Cardiac fibroblast (primary cell): ENCODE measurements around a stretch of chr14.

DNA sequence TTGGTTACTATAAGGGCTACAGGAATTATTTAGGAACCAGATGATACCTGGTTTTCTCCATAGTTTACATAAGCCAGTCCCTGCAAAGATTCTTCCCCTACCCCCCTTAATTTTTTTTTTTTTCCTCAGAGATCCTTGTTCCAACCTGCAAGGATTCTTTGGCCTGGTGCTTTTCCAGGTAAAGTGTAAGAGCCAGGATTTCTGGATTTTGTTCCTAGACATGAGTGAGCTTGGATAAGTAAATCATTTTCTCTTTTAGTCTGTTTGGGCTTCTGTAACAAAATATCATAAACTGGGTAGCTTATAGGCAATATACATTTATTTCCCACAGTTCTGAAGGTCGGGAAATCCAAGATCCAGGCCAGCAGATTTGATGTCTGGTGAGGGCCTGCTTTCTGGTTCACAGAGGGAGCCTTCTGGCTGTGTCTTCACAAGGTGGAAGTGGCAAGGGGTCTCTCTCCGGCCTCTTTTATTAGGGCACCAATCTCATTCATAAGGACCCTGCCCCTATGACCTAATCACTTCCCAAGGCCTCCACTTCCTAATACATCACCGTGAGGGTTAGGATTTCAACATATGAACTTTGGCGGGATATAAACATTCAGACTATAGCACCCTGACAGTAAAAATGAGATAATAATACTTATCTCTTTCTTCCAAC lies 873 bp upstream of the LGALS3 start:
- RRBS = no CpG with 5 or more reads among the region's 4 CpGs

DNA sequence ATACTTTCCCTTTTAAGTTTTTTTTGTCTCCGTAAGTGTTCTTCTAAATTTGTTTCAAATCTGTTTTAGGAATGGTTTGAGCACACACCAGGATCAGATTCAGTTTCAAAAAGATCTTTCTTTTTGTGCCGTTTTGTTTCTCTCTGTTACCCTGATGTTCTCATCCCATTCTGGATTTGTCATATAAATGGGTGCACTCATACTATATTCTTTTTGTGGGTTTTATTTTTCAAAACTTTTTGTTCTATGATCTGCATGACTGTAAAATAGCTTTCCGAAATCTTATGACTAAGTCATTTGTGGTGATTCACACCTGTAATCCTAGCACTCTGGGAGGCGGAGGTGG lies 59.0 kb downstream of the FBXO34 start:
- RRBS = no CpG with 5 or more reads among the region's 4 CpGs

GRCh38 chr14:55346055-55346677 lies 65.5 kb downstream of the ATG14 start:
- RRBS = no CpG with 5 or more reads among the region's 1 CpG

DNA sequence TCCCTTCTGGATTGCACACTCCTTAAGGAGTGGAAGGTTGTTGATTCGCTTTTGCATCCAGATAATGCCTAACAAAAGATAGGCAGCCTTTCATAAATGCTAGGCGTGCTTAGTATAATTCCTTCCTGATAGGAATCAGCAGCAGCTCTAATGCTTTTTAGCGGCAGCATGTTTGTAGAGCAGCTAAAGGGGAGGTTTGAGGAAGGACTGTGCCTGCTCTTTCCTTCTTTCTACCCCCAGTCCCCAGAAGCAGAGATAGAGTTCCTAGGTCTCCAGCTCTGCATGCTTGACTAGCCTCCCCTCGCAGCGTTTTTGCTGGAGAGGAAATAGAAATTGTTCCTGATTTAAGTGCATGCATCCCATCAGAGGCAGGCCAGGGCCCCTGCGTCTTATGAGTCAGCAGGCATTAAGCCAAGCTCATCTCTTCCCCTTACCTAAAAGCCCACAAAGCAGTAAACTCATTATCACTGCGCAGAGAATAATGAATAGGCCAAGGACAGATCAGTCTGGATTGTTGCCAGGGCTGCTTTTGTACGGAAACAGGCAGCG lies 14.0 kb upstream of the TBPL2 start:
- RRBS = no CpG with 5 or more reads among the region's 9 CpGs

GRCh38 chr14:55463419-55463717 lies 23.0 kb upstream of the TBPL2 start:
- RRBS = no CpG with 5 or more reads among the region's 2 CpGs

- RRBS = no CpG with 5 or more reads among the region's 2 CpGs
Measured at GRCh38 chr14:55633129-55633583, 53.1 kb downstream of the KTN1 start.

DNA sequence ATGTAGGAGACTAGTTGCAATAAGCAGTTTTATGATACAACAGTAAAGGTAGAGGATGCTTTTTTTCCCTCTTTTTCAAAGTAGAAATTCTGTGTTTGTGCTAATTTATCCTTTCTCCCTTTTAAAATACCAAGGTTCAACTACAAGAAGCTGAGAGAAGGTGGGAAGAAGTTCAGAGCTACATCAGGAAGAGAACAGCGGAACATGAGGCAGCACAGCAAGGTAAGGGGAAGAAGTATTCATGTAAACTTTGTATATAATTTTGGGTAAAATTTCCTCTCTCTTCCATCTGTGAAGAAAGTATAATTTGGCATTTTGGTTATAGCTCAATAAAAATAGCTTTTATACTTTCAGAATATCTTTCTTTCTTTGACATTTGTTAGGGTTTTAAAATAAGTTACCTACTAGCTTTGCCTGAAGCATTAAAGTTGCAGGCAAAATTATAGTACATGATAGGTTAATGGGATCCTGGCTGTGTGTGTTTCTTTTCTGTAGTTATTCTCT lies 56.4 kb downstream of the KTN1 start:
- RRBS = no CpG with 5 or more reads among the region's 1 CpG

DNA sequence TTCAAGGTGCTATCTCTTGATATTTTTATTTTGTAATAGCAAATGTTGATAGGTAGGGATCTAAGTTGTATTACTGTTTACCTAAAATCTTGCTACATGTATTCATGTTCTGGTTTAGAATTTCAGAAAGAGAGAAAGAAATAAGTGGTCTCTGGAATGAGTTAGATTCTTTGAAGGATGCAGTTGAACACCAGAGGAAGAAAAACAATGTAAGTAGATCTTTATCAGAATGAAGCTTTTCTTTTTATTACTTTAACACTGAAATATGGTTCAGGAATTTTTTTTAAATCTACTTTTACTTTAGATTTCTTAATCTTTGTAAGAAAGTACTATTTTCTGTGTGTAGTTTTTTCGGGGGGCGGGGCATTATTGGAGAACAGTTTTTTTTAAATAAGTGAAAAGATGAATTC lies 81.4 kb downstream of the KTN1 start:
- RRBS = no CpG with 5 or more reads among the region's 2 CpGs

DNA sequence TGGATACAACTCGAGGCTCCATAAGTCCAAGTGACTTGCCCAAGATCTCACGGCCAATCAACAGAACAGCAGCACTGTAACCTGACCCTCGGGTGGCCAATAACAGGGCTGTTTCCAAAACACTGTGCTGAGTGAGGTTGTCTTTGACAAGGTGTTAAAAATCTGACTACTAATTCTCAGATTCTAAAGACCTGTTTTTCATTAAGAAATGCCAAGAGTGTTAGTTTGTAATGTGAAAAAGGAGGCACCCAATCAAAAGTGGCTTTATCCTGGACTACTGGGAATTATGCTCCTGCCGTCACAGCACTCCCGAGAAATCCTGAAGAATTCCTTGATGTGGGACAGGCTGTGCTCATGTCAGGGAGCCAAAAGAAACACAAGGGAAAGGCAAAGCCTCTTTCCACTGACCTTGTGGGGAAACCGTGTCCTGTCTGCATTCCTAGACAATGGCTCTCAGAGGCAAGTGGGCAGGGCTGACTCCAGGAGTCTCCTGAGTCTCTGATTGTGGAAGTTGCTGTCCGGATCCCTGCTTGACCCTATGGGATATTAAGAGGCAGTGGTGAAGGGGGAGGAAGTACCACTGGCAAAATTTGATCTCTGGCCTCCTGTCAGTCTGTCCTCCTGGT lies 204.7 kb upstream of the PELI2 start:
- RRBS = no CpG with 5 or more reads among the region's 7 CpGs

GRCh38 chr14:56209525-56210430 lies 91.6 kb downstream of the PELI2 start:
- RRBS = no CpG with 5 or more reads among the region's 9 CpGs

- RRBS = no CpG with 5 or more reads among the region's 4 CpGs
Measured at GRCh38 chr14:56466004-56466474, 113.6 kb upstream of the TMEM260 start.

- RRBS = 5% methylated on average over 29 of the region's 101 CpGs
Measured at GRCh38 chr14:56808189-56809546, 1.6 kb downstream of the OTX2 start.

- RRBS = no CpG with 5 or more reads among the region's 5 CpGs
Measured at GRCh38 chr14:57060590-57060965, 208.1 kb downstream of the EXOC5 start.

DNA sequence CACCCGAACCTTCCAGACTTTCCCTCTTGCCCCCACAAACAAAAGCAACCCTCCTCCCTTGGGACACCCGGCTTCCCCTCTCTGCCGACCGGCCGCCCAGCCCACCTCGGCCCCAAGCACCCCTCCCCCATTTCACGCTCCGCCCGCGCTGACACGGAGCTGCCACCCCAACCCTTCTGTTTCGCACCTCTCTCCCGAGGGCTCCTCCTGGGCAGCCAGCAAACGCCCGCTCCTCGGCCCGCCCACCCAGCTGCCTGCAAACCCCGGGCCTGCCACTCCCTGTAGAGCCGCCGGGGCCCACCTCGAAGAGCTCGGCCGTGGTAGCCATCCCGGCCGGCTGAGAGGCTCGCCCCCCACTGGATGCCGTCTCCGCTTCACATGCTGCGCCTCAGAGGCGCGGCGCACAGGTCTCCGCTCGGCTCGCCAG lies 371 bp downstream of the EXOC5 start:
- RRBS = 3% methylated on average over 6 of the region's 35 CpGs

GRCh38 chr14:57364984-57365906 lies 25.1 kb upstream of the NAA30 start:
- RRBS = no CpG with 5 or more reads among the region's 16 CpGs

DNA sequence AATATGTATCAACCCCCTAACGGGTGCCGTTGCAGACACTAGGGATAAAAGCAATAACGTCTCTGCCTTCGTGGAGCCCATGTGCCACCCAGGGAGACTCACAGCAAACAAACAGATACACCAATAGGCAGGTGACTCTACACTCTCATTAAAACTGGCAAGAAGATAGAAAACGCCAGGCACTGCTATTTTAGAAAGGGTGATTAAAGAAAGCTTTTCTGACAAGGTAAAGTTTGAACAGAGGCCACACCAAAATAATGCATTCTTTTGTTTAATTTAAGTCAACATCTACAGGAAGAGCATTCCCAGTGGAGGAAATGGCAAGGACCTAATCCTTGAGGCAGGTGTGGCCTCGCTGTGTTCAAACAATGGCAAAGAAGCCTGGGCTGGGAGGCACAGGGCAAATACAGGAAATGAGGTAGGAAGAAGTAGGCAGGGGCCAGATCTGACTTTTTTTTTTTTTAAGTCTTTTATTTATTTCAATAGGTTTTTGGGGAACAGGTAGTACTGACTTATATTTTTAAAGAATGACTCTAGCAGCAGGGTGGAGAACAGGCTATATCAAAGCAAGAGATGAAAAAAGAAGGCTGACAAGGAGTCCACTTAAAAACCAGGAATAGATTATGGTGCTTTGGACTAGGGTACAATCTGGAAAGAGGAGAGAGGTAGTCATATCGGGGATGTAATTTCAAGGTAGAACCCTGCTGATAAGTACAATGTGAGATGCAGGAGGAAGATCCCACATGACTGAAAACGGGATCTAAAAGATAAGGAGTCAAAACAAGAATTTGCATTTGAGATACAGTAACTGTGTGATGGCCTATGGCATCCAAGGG lies 53.5 kb downstream of the ARMH4 start:
- RRBS = no CpG with 5 or more reads among the region's 8 CpGs

DNA sequence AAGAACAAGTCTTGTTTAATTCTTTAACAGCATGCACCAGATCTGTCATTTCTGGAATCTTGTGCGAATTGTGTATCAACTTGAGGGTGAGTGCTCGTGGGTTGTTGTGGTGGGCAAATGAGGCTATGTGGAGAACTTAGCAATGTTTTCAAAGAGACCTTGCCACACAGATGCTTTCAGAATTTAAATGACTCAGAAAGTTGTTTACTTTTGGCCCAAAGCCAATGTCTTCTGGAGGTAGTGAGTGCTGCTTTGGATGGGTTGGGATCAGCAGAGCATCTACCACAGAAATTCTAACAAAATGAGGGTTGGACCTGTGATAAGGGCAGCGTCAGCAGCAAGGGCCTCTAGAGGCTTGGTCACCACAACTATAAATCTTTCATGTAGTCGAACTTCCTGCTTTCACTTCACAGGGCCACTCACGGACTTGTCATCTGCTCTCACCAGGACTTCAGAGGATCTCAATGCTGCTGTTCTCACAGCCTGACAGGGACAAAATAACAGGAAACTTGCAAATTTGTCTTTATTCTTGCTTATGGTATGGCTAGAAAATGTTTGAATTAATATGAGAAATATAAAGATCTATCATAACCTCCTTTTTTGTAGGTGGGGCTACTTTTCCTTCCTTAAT lies 111.4 kb downstream of the DACT1 start:
- RRBS = no CpG with 5 or more reads among the region's 5 CpGs

GRCh38 chr14:59107733-59108315 lies 80.6 kb upstream of the DAAM1 start:
- RRBS = no CpG with 5 or more reads among the region's 4 CpGs

DNA sequence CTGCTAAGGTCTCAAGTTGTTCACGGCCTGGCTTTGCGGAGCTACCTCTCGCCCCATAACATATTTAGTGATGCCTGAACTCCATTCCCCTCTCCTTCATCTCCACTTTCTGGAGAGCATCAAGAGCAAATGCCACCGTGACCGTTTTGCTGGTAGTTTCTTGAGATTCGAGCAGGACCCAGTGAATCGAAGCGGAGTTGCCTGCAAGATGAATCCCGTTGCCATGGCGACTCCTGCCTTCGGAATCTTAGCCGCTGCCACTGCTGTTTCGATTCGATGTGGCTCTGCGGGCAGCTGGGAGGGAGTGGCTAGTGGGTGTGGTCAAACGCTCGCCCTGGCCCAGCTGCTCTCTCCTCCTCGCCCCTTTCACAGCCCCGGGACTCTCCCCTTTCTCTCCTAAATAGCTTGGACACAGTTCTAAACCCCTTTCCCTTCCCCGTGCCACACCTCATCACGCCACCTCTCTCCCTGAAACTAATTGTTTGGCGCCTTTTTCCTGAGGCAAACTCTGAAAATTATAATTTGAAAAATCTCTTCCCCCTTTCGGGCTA lies 1.4 kb downstream of the DAAM1 start:
- RRBS = no CpG with 5 or more reads among the region's 23 CpGs

GRCh38 chr14:59190362-59190870 lies 1.9 kb downstream of the DAAM1 start:
- RRBS = no CpG with 5 or more reads among the region's 10 CpGs